Cardiac muscle cell (in vitro differentiated cells and primary cell): ENCODE measurements around a stretch of chr19.

- RAMPAGE, long total RNA: no peak
- RRBS: no CpG with 5 or more reads among the region's 18 CpGs
Measured at GRCh38 chr19:904108-904635, 8.8 kb downstream of the R3HDM4 start.

DNA sequence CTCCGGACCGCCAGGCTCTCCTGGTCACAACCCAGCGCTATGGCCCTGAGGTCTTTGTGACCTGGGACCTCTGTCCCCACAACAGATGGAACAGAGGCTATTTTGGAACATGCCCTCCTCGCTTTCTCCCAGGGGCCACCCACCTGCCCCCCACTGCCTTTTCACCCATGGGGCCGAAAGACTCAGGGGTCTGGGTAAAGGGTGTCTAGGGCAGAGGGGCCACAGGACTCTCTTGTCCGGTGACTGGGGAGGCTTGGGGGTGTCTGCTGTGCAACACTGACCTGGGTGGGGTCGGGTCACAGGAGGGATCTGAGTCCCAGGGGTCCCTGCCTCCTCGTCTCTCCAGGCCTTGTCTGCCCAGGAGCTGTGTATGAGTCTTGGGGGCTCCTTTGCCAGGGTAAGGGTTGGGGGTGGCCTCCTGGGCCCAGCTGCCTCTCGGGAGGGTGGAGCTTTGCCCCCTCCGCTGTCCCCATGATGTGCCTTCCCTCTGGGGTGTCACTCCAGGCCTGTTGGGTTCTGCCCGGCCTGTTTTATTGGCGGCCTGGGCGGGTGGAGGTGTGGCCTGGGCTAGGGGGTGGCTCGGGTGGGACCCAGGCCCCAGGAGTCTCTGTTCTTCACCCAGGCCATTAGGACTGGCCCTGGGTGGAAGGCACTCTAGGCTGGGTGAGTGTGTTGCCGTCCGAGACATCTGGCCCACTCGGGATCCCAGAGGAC is 2.1 kb downstream of the ARID3A start:
- RAMPAGE, long total RNA: no peak
- RRBS: no CpG with 5 or more reads among the region's 17 CpGs

DNA sequence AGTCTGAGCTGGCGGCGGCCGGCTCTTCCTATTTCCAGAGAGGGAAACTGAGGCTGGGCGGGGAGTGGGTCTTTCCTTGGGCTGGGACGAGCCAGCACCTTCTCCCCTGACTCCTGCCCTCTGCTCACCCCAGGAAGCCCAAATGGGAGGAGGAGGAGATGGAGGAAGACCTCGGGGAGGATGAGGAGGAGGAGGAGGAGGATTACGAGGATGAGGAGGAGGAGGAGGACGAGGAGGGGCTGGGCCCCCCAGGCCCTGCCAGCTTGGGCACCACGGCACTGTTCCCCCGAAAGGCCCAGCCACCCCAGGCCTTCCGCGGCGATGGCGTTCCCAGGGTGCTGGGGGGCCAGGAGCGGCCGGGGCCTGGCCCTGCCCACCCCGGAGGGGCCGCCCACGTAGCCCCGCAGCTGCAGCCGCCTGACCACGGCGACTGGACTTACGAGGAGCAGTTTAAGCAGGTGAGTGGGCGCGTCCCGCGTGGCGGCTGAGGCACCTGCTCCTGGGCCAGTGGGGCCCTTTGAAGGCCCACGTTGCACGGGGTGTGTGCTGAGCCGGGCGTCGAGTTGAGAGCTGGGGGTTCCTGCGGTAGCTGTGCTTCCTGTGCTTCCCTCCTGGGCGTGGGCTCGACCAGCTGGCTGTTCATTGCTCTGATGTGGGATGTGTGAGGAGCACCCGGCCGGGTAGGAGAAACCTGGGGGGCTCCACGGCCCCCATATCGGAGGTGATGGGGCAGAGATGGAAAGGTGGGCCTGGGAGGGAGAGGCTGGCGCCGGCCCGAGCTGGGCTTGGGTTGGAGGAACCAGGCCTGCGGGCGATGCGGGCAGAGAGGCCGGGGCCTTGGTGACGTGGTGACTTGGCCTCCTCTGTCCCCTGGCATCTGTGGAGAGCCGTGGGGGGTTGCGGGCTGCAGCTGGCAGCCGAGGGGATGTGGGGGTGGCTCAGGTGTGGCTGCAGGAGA is 6.7 kb downstream of the ARID3A start:
- RAMPAGE, long total RNA: no peak
- RRBS: 14% methylated on average over 10 of the region's 52 CpGs

DNA sequence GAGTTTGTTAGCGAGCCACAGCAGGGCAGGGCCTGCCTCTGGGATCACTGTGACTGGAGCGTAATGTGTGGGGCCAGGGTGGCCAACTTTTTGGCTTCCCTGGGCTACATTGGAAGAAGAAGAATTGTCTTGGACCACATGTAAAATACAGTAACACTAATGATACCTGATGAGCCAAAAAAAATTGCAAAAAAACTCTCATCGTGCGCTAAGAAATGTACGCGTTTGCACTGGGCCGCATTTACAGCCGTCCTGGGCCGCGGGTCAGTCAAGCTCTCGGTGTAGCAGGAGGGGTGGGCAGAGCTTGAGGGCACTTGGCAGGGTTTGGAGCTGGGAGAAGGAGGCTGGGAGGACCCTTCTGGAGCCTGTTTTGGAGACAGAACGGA is 14.3 kb downstream of the ARID3A start:
- RAMPAGE, long total RNA: no peak
- RRBS: no CpG with 5 or more reads among the region's 12 CpGs

GRCh38 chr19:956166-956878 is 27.8 kb upstream of the WDR18 start:
- RAMPAGE, long total RNA: no peak
- RRBS: 52% methylated on average over 14 of the region's 35 CpGs

GRCh38 chr19:993362-993836 is 6.8 kb upstream of the GRIN3B start:
- RAMPAGE, long total RNA: no peak
- RRBS: no CpG with 5 or more reads among the region's 17 CpGs

DNA sequence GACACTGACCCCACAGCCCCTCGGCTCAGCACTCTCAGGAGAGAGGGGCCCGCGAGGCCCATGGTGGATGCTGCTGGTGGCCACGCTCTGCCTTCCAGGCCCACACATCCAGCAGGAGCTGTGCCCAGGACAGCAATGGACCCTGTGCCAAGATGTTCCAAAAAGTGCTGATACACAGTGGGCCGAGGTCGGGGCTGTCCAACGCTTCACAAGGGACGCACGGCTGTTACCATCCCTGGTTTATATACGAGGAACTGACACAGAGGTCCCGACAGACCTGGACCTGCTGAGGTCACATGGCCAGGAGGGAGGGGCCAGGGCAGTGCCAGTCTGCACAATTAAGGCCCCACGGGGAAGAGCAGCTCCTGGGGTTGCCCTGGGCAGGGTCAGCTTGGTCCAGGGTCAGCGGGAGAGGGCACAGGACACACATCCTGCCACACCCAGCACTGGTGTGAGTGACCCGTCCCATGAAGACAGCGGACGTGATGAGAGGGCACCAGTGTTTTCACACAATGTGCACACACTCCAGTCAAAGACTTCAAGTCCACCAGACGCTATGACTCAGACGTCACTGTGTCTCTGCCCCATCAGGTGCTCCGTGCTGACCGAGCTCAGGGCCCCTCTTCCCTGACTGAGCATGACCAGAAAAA is 4.4 kb downstream of the TMEM259 start:
- RAMPAGE, long total RNA: no peak
- RRBS: no CpG with 5 or more reads among the region's 20 CpGs

DNA sequence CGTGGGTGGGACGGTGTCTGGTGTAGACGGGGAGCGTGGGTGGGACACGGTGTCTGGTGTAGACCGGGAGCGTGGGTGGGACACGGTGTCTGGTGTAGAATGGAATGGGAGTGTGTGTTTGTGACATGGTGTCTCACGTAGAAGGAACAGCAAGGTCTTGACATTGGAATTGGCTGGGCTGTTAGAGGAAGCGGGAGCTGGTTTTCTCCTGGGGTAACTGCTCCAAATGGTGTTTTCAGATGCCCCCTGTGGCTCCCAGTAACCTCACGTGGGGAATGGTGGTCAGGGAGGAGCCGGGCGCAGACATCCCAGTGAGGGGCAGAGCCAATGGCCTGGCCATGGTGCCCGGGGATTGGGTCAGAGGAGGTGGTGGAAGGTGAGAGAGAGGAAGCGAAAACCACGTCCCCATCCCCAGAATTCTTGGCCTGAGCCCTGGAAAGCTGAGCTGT is 4.7 kb upstream of the ABCA7 start:
- RAMPAGE, long total RNA: no peak
- RRBS: 63% methylated on average over 3 of the region's 16 CpGs

DNA sequence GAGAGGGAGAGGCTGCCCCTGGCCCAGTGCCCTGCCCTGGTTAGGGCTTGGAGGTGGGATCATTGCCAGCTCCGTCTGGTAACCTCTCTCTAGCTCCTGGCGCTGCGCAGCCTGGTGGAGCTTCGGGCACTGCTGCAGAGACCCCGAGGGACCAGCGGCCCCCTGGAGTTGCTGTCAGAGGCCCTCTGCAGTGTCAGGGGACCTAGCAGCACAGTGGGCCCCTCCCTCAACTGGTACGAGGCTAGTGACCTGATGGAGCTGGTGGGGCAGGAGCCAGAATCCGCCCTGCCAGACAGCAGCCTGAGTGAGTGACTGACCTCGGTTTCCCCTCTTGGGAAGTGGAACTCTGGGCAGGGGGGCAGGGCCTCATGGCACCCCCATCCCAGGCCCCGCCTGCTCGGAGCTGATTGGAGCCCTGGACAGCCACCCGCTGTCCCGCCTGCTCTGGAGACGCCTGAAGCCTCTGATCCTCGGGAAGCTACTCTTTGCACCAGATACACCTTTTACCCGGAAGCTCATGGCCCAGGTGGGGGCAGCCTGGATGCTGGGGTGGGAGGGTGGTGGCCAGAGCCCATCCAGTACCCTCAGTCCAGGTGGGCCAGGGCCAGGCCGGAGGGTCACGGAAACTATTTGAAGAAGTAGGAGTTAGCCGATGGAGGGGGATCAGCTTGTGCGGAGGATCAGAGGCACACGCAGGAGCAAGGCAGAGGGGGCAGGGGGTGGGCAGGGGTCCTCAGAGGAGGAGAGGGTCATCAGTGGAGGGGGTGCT is 3.2 kb downstream of the ABCA7 start:
- RAMPAGE, long total RNA: no peak
- RRBS: 38% methylated on average over 2 of the region's 21 CpGs

GRCh38 chr19:1083382-1083854 is 11.8 kb downstream of the POLR2E start:
- RAMPAGE, long total RNA: no peak
- RRBS: 81% methylated on average over 2 of the region's 21 CpGs

- RAMPAGE, long total RNA: no peak
- RRBS: no CpG with 5 or more reads among the region's 44 CpGs
Measured at GRCh38 chr19:1085163-1086374, 9.6 kb downstream of the POLR2E start.

DNA sequence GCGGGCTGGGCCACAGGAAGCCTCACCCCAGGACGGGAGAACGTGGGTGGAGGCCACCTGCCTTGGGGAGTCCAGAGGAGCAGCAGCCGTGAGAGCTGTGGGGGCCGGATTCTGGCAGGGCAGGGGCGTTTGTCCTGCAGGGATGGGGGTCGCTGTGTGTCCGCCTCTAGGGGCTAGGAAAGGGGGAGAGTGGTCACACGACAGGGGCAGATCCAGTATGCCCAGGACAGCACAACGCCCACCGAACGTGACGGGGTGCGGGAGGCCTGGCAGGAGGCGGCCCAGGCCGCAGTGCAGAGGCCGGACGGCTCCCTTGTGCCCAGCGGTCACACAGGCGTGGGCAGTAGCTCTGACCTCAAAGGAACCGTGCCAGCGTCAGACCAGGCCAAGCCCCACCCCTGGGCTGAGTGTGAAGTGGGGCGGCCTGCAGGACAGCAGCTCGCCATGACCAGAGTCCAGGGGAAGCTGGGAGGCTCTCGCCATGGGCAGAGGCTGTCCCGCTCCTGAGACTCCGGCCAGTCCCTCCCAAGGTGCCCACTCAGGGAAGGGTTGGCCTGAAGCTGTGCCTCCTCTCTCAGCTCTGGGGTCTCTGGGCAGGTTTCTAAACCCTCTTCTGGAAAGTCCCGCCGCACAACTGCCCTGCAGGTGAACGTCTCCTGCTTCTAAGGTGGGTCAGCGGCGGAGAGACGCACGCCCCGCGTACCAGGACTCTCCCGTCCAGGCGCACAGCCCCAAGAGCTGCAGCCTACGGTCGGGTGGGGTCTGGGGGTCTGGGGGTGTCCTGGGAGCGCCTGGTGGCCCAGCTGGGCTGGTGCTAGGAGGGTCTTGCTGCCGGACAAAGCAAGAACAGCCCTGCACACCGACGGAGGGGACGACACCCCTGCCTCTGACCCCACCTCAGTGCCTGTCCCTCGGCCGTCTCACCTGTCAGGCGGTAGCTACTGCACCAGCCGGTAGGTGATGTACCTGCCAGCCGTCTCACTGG is 6.3 kb downstream of the POLR2E start:
- RAMPAGE, long total RNA: no peak
- RRBS: 96% methylated on average over 5 of the region's 50 CpGs

DNA sequence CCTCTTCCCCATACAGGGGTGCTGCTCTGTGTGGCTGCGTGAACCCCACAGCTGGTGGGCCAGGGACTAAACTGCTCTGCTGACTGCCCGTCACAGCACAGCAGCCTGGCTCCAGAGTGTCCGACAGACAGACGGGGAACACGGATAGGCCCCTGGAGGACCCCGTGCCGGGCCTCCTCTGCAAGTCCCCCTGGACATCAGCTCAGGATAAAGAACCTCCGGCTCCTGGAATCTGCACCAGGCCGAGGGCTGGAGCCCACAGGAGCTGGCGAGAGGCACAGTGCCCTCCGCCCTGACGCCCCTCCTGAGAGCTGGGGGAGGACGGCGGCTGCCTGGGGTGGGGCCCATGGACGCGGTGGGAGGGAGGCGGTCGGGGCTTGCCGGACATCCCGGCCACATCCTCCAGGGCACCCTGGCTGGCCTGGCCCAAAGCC is 3.9 kb downstream of the POLR2E start:
- RAMPAGE, long total RNA: no peak
- RRBS: no CpG with 5 or more reads among the region's 20 CpGs

- RAMPAGE, long total RNA: no peak
- RRBS: no CpG with 5 or more reads among the region's 58 CpGs
Measured at GRCh38 chr19:1094329-1095224, 598 bp downstream of the POLR2E start.

DNA sequence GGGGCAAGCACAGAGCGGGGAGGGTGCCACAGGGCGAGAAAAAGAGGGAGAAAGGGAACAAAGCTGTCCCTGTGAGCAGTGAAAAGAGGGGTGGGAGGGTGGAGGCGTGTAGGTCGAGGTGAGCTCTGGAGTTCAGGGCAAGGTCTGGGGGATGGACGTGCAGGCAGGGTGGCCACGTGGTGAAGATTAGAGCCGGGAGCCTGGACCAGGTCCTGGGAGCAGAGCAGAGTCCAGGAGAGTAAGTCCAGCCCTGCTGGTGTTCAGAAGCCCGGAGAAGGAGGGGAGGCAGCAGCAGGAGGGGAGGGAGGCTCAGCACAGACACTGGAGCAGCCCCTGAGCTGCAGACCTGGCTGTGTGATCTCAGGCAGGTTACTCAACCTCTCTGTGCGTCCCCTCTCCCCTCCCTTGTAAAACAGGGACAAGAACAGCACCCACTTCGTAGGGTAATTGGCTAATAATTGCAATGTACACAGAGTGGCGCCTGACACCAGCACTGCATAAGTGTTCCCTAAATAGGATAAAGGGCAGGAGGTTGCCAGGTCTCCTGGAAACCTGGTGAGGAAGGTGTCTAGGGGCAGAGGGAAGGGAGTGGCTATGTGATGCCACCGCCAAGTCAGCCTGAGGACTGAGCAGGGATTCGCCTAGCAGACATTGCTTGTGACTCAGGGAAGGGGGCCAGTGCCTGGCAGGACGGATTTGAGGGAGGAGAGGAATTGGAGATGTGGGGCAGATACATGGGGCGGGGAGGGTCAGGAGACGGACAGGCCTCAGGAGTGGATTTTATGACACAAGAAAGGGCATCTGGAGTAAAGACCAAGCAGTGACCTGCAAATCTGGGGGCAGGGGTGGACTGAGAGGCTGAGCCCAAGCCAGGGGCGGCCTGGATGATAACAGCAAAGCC is 3.4 kb upstream of the POLR2E start:
- RAMPAGE, long total RNA: no peak
- RRBS: 14% methylated on average over 2 of the region's 17 CpGs

- RAMPAGE, long total RNA: no peak
- RRBS: 86% methylated on average over 2 of the region's 30 CpGs
Measured at GRCh38 chr19:1114097-1114623, 10.4 kb downstream of the GPX4 start.

GRCh38 chr19:1171209-1171673 is 2.8 kb downstream of the SBNO2 start:
- RAMPAGE, long total RNA: no peak
- RRBS: 36% methylated on average over 7 of the region's 26 CpGs

- RAMPAGE, long total RNA: no peak
- RRBS: 82% methylated on average over 3 of the region's 39 CpGs
Measured at GRCh38 chr19:1245195-1246296, 2.8 kb upstream of the MIDN start.

DNA sequence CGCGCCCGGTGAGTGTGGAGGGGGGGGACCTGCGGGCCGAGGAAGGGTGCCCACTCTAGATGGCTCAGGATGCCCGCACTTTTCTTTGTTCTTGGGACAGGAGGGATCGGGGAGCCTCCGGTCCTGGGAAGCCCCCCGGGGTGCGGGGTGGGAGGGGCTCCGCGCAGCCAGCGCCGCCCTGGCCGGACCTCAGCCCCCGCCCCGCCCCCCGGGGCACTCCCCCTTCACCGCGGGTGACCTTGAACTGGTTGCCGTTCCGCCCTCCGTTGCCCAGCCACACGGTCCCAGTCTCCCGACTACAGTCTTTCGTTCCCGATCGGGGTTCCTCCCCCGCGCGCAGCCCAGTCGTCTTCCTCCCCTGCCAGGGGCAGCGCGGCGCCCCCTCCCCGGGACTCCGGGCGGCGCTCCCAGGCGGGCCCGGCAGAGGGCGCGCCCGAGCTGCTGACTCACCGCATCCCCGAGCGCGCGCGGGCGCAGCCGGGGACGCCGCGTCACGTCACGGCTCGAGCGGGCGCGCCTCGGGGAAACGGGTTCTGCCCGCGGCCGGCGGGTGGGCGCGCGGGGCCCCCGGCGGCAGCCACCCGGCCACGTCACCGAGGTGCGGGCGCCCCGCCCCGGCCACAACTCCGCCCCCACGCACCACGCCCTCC is 395 bp downstream of the MIDN start:
- RAMPAGE, long total RNA: no peak
- RRBS: 1% methylated on average over 41 of the region's 82 CpGs

GRCh38 chr19:1252015-1252438 is 3.6 kb downstream of the MIDN start:
- RAMPAGE, long total RNA: no peak
- RRBS: no CpG with 5 or more reads among the region's 17 CpGs